SP-49 (cell line): ENCODE results near the genes C1QL4, GPD1 and TMPRSS12.

DNA sequence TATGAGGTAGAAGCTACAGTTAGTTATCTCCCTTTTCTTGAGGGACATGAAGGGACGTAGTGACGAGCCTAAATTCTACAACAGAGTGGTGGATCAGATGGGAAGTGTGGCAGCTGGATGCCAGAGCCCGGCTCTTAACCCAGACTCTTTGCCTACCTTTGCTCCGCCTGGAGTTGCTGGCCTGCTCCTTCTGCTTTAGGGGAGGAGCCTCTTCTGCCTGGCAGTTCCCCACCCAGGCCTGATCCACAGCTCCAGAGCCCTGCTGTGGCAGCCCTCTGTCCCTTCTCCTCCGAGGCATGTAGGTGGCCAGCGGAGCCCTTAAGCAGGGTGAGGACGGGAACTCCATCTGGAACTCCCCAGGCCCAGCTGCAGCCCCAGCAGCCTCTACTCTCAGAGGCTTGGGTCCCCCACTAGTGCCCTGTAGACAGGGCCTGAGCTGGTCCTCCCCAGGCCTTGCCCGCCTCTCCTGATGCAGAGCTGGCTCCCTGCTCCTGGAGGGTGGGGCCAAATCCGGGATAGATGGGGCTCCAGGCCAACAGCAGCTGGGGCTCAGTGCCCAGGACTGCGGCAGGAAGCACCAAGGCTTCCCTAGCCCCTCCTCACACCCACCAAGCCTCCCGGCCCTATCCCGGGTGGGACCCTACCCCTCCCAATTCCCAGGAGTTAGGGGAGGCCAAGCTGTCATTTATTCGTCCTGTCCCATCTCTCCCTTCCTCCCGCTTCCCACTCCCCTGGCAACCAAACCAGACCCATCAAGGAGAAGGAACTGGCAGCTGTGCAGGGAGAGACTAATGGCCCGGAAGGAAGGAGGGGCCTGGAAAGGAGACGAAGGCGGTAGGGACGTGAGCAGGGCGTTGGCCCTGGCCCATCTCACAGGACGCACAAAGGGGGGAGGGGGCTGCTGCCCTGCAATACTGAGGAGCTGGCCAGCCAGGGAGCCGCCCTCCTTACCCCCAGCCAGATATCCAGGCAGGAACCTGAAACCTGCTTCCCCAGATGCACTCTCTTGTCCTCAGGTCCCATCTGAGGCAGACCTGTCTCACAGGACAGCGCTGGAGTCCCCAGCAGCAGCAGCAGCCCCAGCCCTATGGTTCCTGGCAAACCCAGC is 1.9 kb upstream of the PRPH start:
- PRO-cap: no peak

DNA sequence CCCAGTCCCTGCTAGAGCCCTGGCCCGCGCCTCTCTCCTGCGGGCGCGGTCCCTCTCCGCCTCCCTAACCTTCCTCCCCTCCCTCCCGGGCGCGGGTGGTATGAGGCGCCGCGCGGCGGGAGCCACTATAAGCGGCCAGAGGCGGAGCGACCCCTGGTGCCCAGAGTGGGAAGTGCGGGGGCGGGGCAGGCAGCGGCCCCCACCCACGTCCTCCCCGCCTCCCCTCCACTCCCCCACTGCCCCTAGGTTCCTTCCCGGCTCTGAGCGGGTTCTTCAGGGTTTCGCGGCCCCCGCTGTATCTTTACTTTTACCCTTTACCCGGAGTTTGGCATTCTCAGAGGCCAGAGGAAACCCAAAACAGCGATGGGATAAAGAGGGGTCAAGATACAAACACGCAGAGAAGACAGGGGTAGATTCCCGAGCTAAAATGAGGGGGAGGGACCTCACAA is at the start of gene C1QL4:
Gene C1QL4, minus strand, starts transcription at position 102 of the 449 bp plus-strand sequence.
- PRO-cap: no peak

DNA sequence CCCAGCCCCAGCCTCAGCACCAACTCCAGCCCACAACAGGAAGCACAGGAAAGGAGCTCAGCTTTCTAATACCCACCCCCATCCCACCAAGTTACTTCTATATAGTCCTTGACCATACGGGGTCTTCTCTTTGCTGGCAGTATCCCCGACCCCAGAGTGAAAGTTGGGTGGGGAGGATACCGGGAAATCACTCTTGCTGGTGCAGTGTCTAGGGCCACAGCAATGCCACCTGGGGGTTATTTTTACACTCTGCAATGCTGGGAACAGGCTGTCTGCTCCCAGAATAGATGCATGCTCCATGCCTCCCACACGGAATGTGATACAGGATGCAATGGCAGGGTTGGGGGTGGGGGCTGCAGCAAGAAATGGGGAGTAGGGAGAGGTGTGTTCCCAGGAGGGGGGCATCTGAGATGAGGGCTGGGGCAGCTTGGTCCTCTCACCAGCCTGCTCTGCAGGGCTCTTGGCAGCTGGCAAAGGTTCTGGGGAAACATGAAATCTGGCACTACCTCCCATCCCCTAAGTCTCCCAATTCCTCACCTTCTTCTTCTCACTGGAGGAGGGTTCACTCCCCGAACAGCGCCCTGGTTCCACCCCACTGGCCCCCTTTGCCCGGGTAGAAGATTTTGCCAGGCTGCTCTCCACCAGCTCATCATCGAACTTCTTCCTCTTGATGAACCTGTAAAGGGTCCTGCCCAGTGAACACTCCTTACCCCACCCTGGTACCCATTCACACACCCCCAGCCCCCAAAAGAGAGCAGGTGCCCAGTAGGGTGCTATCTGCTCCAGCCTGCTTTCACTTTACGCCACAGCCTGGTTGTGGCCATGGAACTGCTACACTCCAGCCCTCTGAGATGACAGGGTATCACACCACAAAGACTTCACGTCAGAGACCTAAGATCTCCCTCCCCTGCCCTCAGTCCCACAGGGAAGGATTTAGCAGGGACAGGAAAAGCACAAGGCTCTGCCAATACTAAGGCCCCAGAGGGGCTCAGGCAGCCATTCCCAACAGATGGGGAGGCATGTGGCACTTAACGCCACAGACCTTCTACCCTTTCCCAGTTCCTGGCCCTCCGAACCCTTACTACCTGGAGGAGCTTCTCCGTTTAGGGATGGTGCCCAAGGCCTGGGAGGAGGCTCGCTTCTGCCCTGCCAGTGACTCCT is 2.6 kb downstream of the MCRS1 start:
- PRO-cap: no peak

DNA sequence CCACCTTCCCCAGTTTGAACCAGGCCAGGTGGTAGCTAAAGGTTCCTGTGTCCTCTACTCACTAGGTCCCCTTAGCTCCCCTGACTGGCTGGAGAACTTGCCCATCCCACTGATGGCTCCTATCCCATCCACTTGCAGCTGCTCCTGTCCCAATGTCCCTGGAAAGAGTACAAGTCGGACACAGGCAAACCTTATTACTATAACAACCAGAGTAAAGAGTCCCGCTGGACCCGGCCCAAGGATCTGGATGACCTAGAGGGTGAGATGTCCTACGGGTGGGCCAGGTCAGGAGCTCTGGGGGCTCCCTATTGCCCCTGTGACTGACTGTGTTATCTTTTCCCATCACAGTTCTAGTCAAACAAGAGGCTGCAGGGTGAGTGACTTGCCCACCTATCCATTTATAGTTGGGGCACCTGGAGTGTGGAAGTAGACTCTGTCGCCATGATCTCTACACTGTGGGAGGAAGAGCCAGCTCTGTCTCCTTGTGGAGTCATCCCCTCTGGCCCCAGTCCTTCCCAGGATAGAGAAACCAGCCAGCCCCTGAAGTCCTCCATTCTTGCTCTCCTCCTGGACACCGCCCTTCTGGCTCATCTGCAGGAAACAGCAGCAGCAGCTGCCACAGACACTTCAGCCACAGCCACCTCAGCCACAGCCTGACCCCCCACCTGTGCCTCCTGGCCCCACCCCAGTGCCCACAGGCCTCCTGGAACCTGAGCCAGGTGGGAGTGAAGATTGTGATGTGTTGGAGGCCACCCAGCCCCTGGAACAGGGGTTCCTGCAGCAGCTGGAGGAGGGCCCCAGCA is 10.1 kb downstream of the PRPF40B start:
- PRO-cap: no peak

DNA sequence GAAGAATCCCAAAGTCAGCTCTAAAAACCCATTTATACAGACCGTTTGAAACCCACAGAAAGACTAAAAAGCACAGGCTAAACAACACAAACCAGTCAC is 1.1 kb downstream of the FMNL3 start:
- PRO-cap: no peak

DNA sequence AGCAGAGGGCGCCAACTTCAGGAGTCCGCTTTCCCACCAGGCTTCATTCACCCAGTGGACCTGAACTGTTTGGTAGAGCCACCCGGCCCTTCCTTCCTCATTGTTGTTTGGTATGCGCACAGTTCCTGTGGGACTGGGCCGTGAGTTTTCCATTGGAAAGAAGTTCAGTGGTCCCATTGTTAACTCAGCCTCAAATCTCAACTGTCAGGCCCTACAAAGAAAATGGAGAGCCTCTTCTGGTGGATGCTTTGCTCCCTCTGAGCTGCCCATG is 21.8 kb downstream of the TMBIM6 start:
- PRO-cap: no peak

GRCh38 chr12:49764005-49764775 is 22.8 kb downstream of the TMBIM6 start:
- PRO-cap: no peak

DNA sequence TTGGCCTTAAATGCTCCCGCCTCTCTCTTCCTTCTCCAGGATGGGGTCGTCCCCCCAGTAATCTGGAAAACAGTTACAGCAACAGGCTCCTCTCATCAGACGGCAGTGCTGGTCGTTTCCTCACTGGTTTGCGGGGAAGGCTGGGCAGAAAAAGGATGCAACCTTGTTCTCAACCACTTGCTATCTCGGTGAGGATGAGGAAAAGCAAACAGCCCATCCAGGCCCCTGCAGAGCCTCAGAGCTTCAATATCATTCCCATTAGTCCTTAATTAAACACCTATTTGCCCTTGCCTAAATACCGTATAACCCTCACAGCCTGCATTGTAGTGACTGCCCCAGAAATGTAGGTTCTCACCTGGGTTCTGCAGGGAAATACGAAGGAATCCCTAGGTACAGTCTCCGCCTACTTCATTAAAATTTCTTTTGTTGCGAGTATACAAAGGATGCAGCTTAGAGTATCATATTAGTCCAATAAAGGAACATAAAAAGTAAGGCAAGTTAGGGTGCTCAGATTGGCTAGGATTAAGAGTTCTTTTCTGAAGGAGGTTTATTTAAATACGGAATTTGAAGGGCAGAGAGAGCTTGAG is 776 bp upstream of the NCKAP5L start:
- PRO-cap: no peak

DNA sequence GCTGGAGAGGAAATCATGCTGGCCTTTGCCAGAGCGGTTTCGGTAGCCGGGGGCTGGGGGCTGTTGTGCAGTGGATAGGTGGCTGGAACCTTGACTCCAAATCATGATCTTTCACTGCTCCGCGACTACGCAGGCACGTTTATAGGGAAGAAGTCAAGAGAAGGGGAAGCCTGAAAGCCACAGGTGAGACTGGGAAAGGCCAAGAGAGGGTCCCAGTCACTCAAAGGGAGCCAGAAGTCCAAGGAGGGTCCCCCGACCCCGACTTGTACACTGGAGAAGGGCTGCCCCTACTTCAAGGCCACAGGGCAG is 2.6 kb upstream of the AQP6 start:
- PRO-cap: no peak

GRCh38 chr12:50103659-50104555 is at the start of gene GPD1:
GPD1 (plus strand) TSS chr12:50104008.
- PRO-cap: no peak

DNA sequence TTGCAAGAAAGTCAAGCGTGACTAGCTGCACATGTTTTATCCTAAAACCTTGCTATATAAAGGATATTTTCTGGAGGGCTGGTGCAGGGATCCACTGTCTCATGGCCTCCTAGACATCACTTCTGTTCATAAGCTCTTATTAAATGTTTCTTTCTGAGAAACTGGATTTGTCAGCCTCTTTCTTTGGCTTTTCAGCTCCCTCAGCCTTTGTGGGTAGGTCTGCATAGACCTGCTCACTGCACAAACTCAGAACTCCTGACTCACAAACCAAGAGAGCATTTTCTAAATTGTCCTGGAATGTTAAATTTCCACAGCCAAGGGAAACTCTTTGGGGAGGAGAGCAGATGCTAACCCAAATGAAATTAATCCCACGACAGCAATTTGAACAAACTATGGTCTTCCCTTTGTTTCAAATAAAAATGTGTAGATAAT is 19.5 kb upstream of the CERS5 start:
- PRO-cap: no peak

- PRO-cap: no peak
Measured at GRCh38 chr12:50188286-50188881, 21.2 kb upstream of the CERS5 start.

GRCh38 chr12:50221020-50221869 is 54.1 kb upstream of the CERS5 start:
- PRO-cap: no peak

DNA sequence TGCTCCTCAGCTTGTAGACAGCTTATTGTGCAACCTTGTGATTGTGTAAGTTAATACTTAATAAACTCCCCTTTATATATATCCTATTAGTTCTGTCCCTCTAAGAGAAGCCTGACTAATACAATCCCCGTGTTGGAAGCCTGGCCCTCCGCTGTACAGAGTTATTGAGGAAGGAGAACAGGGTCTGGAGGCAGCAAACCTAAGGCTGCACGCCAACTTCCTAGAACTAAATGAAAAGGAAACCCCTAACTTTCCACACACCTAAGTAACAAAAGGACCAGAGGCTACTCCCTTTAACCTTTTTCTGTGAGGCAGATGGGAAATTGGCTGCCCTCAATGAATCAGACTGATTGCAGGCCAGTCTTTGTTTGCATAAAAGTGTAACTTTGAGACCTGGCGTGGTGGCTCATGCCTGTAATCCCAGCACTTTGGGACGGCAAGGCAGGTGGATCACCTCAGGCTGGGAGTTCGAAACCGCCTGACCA is 42.6 kb upstream of the LIMA1 start:
- PRO-cap: no peak

- PRO-cap: no peak
Measured at GRCh38 chr12:50401756-50402159, 1.1 kb downstream of the LARP4 start.

- PRO-cap: no peak
Measured at GRCh38 chr12:50687757-50688185, 76.1 kb upstream of the ATF1 start.

DNA sequence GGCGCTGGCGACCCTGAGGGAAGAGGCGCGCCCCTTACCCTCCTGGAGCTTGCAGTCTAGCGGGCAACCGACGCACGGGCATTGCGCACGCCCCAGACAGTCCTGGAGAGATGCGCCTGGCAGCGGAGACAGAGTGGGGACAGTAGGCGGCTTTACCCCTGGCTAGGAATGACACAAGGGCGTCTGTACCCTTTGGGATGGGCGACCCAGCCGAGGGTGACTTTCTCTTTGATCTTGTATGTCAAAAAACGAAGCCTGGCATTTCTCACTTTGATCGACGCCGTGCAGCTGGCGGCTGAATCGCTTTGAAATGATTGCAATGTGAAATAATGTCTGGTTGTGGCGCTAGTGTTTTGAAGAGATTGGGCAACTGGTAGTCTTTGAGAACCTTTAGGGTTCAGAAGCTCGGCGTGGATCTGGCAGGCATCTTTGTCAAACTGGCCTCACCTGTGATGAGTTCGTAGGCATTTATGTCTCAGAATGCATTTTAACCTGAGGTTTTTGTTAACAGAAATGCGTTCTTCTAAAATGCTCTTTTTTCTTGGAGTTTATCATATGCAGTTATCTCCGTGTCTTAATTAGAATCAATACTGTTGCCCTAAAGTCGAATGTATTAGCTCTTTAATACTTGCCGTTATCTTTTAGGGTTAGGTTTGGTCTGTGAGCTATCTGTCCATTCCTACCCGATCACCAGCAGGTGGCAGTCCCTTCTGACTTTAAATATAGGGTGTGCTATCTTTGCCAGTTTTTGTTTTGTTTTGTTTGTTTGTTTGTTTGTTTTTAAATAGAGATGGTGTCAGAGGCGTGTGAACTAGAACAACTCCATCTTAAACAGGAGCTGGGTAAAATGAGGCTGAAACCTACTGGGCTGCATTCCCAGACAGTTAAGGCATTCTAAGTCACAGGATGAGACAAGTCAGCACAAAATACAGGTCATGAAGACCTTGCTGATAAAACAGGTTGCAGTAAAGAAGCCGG is 1.1 kb downstream of the ATF1 start:
- PRO-cap: unidirectional peak, minus-strand start at position 141 of the sequence

GRCh38 chr12:50842455-50843274 is at the start of gene TMPRSS12:
TMPRSS12 (plus strand) TSS chr12:50842926.
- PRO-cap: no peak

DNA sequence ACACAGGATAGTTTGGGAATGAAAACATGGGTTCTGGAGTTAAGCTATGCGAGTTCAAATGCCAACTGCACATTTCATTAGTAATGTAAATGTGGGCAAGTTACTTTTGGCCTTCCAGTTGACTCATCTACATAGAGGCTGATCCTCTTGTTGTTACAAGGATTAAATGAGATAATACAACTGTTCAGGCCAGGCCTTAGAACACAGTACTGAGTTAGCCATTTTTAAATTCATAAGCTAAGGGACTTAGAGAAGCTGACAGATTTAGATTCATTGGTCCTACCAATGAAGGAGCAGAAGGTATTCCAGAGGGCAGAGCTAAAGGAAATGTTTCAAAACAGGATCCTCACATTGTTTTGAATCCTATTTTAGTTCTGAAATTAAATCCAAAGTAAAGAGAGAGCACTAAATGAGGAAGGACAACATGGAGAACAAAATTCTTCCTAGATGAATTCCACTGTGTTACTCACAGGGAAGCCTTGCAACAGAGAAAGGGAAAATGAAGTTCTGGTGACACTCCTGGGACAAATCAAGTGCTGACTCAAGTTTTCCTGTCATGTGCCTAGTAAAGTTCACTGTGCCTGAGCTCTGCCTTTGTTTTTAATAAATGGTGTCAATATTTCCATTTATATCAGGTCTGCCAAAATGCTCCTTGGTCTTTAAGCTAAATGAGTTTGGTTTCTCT is 32.7 kb downstream of the HIGD1C start:
- PRO-cap: no peak

GRCh38 chr12:51028025-51029306 is 2.3 kb upstream of the SLC11A2 start:
- PRO-cap: no peak